Glomerular endothelial cell (primary cell): Measurements from ENCODE around the gene SPAG4.

DNA sequence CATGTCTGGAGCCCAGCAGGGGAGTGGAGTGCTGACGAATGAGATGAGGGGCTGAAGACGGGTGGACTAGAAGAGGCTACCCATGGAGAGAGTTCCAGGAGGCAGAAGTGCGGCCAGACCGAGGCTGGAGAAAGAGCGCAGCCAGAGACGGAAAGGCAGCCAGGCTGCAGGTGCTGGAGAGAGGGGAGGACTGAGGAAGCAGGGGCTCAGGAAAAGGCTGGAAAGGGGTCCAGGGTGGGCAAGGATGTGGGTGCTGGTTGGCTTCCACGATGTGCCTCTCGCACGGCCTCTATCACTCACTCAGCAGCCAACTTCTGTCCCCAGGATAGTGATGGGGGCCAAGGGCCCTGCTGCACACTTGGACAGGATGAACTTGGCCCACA is 565 bp upstream of the EIF6 start:
- RAMPAGE, long total RNA: no peak

DNA sequence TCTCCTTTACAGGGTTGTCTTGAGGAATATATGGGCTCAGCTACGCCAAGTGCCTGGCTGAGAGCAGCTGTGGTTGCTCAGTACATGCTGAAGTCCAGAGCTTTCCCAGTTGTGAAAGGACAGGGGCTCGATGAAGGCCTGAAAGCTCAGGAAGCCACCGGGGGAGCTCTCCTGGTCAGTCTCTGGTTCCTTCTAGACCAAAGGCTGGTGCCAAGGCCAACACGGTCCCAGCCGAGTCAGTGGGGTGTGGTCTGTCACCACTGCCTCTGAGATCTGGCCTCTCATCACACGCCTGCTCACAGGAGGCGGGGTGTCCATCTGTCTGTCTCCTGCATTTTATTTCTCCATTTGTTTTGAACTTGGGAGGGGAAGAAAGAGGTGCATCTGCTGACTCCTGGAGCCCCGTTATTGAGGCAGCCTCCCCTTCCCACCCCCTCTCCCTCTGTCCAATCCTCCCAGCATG is 5.0 kb upstream of the FAM83C start:
- RAMPAGE, long total RNA: no peak

GRCh38 chr20:35359415-35360182 is 52.2 kb downstream of the UQCC1 start:
- RAMPAGE, long total RNA: no peak

DNA sequence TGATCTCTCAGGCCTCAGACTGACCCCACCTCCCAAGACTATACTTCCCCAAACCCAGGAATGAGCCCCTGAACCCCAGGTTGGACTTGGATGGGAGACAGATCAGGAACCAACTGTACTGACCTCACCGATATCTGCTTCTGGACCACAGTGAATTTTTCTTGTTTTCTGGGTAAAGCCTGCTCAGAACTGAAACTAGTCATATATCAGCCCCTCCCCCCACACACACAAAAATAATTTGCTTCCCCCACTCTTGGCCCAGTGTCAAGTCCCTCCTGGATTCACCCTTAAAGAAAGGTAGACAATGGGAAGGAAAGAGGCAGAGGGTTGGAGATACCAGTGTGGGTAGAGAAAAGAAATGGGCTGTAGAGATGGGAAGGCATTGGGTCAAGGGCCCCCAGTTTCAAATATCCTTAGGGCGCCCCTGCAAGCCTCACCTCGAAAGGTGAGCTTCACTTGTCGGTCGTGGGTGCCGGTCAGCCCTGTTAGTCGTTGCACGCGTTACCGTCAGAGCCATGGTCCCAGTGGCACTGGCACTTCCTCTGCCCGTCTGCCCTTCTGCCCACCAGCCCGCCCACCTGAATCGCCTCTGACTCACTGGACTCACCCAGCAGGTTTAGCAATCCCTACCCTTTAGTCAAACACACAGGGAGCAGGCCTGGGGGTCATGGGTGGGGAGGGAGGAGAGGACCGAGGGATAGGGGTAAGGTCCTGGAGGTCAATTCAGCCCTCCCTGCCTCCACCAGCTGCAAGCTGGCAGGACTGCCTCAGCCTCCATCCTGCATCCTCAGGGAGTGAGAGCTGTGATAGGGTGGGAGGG is 8.4 kb upstream of the SPAG4 start:
- RAMPAGE, long total RNA: no peak

GRCh38 chr20:35615472-35616348 is at the start of gene SPAG4:
Gene SPAG4, plus strand, starts transcription at chr20:35615829.
- RAMPAGE, long total RNA: no peak

DNA sequence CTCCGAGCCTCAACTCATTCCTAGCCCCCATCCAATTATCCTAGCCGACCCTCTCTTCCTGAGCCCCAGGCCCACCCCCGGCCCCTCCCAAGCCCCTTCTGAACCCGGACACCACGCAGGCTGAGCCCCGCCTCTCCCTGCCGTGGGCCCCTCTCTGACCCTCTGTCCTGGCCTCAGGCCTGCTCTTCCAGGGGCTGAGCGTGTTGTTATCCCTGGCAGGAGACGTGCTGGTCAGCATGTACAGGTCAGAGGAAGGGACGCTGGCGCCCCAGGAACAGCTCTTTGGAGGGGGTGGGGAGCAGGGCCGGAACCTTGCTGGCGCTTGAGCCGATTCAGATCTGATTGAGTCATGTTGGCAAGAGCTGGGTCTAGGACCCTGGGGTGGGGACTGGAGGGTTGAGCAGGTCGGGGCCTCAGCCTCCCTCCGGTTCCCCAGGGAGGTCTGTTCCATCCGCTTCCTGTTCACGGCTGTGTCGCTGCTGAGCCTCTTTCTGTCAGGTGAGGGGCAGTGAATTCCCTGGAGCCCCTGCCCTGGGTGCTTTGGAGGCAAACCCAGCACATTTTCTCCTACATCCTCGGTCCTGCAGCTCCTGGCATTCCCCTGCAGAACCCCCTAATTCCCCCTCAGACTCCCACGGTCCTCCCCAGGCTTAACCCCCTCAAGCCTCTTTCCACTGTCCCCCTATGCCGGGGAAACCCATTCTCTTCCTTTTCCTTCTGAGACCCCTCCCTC is 1.9 kb downstream of the SPAG4 start:
- RAMPAGE, long total RNA: no peak

DNA sequence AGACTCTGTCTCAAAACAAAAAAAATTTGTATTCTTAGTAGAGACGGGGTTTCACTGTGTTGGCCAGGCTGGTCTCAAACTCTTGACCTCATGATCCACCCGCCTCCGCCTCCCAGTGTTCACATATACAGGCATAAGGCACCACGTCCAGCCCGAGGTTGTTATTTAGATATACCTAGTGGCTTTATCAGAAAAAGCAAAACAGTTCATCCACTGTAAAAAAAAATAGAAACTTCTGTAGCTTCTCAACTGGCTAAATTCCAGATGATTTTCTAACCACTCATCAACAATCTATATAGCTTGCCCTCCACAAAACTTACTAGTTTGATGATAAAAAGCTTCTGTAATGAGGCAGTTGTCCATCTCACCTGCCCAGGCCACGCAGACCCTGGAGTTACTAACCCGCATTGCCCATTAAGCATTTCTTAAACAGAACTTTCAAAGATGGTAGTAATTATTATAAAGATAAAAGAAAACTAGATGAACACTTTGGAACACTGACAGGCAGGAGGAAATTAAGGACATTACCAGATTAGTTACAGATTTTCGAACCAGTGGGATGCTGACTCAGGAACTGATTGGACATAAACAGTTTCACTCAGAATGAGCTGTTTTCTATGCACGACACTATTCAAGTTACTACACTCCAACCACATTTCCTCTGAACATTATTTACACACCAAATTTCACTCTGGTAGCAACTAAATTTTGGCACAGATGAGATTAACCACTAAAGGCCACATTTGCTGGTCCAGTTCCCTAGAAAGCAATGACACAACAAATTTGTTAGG is 2.7 kb downstream of the ROMO1 start:
- RAMPAGE, long total RNA: no peak

DNA sequence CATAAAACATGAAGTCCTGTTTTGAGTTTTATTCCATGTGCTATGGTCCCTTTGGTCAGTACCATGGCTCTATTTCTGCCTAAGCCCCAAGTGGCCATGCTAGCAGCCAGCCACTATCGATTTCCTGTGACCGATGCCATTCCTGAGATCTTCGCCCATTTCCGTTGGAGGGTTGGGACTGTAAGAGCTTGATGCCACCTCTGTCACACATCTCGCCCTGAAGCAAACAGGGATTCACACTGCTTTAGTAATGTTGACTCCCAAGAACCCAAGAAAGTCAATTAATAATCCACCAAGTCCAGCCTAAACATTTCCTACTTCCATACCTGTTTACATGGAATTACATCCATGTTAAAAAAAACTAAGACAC is 2.7 kb downstream of the RBM39 start:
- RAMPAGE, long total RNA: no peak

GRCh38 chr20:35739724-35740435 is 2.2 kb downstream of the RBM39 start:
- RAMPAGE, long total RNA: no peak

DNA sequence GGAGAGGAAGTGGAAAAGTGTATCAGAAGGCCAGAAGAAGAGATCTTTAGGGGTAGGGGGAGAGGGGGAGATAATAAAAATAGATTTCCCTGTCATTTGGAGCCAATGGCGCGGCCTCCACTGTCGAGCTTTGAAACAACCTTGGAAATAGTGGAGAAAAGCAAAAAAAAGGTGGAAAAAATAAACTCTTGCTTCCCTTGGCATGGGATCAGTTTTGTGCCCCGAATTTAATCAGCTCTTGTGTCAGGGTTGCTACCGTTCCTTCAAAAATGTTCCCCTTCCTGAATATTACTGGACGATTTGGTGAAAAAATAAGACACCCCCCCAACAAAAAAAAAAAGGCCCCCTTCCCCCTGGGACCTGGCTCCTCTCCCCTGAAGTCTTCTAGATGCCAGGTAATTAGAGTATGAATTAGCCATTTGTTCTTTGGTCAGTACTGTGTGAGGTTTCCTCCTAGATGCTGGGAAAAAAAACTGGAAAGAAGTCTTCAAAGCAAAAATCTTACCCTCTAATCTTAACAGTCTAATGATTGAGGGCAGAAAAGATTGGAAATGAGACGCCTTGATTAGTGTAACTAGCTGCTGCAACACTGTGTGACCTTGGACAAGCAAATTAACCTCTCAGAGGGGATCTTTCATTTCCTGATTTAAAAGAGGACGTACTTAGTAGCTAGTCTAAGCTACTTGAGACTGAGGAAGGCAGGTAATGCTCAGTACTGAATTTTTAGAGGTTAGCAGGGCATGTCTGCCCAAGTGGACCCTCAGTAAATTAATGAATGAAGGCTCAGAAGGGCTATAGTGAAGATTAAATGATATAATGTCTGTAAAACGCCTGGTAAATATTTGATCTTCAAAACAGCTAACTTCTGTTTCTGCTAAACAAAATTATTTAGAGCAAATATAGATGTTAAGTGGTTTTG is 937 bp upstream of the RBM39 start:
- RAMPAGE, long total RNA: no peak

- RAMPAGE, long total RNA: no peak
Observed at GRCh38 chr20:35951319-35951733, 3.0 kb downstream of the SCAND1 start.

- RAMPAGE, long total RNA: no peak
Observed at GRCh38 chr20:36064105-36064470, 90.5 kb upstream of the EPB41L1 start.

DNA sequence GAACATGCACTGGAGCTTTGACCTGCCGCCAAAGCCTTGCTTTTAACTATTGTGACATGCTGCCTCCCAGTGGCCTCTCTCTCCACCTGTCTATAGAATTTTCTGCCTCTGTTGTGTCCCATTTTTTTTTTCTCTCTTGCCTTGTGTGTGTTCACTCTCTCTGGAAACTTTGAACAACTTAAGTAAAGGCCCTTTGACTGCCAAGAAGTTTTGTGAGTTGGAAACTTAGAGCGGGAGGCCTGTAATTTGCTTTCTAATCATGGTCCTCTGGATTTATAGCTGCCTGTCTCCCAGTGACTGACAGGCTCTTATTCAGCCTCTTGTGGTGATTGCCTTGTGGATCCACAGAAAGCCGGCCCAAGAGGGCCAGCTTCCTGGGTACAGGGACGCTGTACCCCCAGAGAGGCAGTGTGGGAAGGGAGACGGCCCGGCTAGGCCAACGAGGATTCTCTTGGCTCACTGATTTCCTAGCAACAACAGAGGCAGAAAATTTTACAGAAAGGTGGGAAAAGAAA is 15.7 kb upstream of the EPB41L1 start:
- RAMPAGE, long total RNA: no peak

DNA sequence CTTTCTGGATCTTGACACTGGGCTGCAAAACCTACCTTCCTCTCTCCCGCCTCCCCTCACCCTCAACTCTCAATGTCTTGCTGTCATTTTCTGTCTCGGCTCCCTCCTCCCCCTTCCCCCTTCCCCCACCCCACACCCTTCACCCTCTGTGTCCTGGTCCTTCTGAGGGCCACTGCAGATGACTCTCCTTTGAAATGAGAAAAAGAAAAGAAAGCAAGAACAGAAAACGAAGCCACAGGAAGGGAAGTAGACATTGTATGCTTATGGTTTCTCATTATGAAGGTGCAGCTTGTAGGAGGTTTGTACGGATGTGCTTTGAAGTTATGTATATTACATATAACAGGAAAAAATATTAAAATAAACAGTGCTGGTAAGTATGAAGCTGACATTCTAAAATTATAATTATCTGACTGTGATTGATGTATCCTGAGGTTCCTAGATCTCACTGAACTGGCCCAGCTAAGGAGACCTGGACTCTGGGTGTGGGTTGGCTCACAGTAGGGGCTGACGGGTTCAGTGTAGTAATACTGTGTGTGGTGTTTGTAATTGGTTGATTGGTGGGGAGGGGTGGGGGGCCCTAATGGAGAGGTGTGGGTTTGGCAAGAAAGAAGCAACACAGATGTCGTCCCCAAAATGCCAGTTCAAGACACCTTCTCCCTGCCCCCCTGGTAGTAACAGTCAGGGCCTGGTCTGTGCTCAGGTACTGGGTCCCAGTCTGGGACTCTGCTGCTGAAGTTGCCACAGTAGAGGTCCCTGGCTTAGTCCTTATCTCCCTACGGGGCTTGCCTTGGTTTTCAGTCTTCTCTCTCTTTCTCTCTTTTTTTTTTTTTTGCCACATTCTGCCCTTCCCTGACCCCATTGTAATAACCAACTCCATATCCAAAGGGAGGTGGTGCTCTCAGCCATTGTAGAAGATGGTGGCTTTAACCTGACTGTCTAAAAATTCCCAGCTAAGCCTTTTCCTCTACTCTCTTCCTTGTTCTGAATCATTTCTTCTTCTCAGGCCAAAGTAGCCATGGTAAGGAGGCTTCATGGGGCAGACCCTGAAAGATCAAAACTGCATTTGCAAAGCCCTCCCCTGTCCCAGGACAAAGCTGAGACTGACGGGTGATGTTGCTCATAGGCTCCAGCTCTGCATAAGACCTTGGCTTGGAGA is 5.9 kb upstream of the AAR2 start:
- RAMPAGE, long total RNA: no peak

DNA sequence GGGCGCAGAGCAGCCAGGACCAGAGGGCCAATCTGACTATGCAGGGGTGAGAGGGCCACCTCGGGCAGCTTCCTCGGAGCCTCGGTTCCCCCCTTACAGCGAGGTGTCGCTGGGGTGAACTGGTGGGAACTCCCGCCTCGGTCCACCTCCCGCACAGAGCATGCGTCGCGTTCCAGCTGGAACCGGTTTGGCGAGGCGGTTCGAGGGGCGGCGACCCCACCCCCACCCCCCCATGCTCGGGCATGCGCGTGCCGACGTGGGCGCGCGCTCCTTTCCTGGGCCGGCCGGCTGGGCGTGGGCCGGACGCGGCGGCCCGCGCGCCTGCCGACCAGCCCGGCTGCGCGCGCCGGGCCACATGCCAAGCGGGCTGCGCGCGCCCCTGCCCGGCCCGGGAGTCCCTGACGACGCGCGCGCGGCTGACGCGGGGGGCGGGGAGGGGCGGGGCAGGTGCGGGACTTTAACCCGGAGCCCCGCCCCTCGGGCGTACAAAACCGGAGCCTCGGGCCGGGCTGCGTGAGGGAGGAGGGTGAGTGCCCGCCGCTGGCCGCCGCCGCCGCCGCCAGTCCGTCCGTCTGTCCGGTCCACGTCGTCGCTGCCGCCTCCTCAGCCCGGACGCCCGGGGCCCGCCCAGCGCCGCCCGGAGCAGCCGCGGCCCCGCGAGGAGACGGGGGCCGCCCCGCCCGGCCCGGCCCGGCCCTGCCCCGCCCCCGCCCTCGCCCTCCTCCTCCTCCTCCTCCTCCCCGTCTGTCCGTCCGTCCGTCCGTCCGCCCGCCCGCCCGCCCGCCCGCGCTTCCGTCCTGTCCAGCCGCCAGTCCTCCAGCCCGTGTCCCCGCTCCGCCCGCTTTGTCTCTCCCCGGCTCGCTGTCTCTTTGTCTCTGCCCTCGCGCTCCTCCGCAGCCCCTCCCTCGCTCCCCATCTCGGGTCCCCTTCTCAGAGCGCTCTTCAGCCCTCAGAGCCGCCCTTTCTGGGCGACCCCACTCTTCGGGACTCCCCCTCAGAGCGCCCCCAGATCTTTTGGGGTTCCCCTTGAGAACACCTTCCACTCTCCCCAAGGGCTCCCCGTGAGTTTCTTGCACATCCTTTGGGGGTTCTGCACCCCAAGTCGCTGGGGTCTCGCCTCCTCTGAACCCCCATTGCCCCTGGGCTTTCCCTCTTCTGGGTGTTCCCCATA is 79.9 kb upstream of the MYL9 start:
- RAMPAGE, long total RNA: no peak

DNA sequence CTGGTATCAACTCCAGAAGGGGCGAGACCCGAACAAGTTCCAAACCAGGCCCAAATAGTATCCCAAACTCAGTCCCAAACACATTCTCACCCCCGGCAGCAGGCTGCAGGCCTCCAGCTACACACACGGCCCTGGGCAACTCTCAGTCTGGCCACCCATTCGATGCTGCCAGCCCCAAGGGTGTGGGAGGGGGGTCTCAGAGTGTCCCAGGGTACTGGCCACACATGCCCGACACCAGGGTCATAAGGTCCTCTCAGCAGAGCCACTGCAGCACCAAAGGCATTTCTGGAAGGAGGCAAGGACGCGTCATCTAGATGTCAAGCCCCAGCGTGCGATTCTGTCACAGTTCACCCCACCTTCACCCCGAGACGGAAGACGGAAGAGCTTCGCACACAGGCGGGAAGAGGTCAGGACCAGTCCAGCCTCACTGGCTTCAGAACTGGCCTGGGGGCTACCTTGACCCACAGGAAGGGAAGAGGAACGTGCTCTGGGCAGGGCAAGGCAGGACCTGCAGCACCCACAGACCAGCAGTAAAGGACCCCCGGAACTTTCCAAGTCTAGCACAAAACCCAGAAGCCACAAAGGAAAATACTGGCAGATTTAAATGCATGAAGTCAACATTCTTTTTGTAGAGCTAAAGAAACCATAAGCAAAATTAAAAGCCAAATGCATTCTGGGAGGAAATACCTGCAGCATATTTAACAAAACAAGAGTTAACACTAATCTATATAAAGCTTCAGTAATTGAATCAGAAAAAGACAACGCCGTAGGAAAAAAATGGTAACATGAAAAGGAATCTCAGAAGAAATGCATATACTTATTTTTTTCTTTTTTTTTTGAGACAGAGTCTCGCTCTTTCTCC is 9.7 kb downstream of the MYL9 start:
- RAMPAGE, long total RNA: no peak

GRCh38 chr20:36571512-36572066 is 1.8 kb upstream of the TGIF2 start:
- RAMPAGE, long total RNA: no peak

DNA sequence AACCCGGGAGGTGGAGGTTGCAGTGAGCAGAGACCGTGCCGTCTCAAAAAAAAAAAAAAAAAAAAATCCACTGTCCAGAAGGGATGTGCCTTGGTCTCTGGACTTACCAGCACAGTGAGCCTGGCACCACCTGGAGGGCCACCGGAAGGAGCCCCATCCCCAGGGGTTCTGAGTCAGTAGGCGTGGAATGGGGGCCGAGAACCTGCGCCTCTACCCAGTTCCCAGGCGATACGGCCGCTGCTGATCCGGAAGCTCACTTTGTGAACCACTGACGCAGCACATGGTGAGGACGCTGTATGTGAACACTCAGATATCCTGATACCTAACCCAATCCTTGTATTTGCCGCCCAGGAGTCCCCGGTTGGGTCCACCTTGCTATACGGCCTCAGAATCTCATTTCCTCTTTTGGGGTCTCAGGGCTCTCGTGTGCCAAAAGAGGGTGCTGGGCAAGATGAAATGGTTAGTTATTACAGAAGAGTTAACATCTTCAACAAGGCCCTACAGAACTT is 690 bp upstream of the RAB5IF start:
- RAMPAGE, long total RNA: no peak

DNA sequence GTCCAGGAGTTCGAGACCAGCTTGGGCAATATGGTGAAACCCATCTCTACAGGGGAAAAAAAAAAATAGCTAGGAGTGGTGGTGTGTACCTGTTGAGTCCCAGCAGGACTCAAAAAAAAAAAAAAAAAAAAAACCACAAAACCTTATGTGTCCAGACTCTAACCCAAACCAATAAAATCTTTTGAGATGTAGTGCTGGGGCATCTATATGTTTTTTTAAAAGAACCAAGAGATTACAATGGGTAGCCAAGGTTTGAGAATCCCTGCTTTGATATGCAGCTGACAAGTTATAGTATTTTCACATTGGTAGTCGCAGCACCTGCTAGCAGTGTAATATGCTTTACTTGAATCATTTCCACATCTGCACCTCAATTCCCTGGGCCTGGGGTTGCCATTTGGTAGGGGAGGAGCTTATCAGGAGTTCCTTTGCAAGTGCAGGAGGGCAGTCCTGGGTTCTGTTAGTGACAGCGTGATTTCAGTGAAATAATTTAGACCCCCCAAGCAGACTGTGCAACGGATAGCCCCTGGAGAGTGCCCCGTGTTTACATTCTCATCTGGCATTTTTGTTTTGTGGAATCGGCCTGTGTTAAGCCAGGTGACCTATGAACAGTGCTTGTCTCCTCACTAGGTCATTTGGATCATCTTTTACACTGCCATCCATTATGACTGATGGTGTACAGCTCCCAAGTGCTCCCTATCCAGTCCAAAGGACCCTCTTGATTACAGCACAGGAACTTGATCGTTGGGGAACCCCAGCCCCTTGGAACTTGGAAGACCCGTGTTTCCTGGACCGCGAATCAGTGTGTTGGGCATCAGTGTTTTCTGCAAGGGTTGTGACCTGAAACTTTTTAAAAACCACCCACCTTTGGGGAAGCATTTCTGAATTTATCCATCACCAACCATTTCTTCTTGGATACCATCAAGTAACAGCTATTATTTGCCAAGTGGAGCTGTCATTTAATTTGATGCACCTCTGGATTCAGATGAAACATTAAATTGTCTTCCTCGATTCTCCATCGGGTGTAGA is 6.1 kb downstream of the RAB5IF start:
- RAMPAGE, long total RNA: no peak

DNA sequence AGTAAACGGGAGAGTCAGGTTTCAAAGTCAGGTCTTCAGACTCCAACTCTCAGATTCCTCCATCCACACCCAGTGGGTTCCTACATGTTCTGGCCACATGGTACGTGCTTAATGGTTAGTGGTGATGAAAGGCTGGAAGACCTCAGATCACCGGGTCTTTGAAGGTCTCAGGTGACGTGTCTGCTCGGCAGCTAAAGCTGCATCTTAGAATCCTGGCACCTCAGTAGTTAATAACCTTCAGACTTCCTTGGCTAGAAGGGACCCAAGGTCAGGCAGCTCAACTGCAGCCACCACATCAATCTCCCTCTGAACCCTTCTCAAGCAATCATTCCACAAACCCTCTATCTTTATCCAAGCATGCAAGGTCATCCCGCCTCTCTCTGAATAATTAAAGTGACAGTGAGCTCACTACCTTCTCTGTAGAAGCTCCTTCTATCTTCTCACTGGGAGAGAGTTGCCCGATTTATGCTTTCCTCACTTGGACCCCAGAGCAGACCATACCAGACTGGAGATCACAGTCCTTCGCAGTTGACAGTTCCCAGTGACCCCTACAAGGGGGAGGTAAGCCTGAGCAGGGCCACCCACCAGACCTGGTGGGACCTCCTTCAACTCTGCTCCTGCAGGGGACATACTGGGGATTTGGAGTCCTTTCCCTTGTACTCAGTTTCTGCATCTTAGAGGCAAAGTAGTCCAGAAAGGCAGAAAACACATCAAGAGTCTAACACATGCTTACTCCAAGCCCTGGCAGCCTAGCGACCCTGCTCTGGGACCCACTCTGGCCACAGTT is 4.0 kb downstream of the SOGA1 start:
- RAMPAGE, long total RNA: no peak